Parietal lobe (tissue), 2 donors: ENCODE measurements around a stretch of chr19.

DNA sequence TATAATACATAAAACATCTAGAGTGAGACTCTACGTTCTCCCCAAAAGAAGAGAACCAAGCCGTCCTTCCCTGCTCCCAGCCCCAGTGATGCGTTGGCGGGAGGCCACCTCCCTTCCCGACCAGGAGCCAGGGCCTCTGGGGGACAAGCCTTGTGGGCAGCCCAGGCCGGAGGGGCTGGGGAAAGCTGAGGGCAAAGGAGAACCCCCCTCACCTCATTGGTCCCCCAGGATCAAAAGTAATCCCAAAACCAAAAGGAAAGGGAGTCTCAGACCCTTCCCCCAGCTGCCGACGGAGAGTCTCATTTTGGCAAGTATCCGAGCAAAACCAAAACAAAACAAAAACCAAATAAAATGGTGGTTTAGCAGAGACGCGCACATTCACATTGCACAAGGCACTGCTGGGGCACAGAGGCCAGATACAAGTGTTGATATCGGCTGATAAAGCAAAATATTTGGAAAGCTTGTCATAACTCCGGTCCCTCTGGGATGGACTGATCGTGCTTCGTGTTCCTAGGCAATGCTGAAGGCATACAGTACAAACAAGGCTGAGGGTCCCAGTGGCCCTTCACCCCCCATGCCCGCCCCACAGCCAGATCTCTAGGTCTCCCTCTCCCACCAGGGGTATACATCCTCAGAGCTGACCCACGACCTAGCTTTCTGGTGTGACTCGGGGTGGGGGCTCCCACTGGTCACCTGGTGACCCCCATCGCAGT is 2.2 kb downstream of the CEBPA start:
- RAMPAGE, long total RNA = no peak

GRCh38 chr19:33301294-33301935 is 919 bp downstream of the CEBPA start:
- RAMPAGE, long total RNA = no peak

DNA sequence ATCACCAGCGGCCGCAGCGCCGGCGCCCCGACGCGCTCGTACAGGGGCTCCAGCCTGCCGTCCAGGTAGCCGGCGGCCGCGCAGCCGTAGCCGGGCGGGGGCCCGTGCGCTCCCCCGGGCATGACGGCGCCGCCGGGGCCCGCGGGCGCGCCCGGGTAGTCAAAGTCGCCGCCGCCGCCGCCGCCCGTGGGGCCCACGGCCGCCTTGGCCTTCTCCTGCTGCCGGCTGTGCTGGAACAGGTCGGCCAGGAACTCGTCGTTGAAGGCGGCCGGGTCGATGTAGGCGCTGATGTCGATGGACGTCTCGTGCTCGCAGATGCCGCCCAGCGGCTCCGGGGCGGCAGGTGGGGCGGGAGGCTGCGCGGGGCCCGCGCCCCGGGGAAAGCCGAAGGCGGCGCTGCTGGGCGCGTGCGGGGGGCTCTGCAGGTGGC is 383 bp downstream of the CEBPA start:
- RAMPAGE, long total RNA = no peak

DNA sequence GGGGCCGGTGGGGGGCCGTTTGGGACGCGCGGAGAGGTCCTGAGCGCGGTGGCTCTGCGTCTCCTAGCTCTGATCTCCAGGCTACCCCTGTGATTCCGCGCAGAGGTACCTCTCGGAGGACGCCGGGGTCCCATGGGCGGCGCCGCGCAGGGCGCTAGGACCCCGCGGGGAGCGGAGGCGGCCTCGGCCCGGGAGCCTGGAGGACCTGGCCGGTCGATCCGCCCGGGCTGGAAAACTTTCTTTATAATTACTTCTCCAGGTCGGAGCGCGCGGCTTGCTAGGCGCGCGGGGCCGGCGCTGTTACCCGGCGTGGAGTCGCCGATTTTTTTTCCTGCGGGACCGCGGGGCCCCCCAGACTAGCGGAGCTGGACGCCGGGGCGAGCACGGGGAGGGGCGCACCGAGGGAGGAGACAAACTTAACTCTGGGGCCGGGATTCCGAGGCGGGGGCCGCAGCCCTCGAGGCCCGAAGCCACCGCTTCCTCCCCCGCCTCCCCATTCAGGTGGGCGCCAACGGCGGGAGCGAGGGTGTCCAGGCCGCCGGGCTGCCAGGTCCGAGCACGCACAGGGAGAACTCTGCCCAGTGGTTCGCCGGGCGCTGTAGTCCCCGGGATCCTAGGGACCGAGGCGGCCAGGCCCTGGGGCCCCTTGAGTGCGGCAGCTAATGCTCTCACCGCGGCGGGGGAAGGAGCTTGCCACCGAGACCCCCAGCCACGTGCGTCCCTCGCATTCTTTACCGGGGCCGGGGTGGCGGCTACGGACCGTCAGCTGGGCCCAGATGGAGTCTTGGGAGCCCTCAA is 889 bp upstream of the CEBPA start:
- RAMPAGE, long total RNA = no peak

DNA sequence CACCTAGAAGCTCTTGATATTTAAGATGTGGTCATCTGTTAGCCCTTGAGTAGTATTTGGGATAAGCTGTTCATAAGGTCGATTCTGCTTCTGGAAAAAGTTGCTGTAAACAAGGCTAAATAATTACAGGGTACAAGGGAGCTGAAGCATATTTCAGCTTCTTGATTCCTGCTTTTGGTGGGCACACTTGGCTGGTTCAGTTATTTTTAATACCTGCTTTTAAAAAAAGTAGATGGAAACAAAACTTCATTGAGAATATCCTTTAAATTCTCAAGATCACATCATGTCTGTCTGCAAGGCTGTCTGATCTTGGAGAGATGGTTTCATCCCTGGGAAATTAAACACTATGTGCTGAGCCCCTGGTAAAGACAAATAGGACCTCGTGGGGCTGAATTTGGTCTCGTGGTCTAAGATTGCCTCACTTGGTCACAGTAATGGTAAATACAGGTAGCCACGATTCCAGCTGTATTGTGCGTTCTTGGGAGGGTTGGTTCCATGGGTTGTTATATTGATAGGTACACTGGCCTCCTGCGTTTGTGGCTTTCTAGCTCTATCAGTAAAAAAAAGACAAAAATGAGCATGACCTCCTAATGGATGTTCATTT is 1.5 kb downstream of the CEBPG start:
- RAMPAGE, long total RNA = no peak

GRCh38 chr19:33375547-33376064 is 2.1 kb downstream of the CEBPG start:
- RAMPAGE, long total RNA = no peak

DNA sequence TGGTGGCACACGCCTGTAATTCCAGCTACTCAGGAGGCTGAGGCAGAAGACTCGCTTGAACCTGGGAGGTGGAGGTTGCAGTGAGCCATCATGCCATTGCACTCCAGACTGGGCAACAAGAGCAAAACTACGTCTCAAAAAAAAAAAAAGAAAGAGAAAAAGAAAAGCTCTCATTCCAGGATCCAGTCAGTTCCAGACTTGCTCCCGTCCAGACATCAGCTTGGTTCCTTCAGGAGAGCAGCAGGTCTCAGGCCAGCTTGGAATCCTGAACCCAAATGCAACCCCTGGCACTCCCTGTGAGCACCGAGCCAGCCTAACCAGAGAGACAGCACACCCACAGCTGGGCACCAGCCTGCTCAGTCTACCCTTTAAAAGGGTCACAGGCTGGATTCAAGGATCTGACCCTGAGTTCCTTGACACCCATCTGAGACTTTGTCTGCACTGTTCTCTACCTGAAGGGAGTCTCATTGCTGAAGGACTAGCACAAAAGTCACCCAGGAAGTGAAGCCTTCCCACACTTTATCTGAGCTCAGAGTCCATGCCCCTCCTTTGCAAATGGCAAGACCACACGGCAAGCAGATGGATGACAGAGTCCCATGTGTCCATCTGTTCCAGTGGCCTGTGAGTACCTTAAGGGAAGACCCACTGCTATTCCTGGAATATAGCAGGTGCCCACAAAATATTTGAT is 1.5 kb downstream of the PEPD start:
- RAMPAGE, long total RNA = no peak

DNA sequence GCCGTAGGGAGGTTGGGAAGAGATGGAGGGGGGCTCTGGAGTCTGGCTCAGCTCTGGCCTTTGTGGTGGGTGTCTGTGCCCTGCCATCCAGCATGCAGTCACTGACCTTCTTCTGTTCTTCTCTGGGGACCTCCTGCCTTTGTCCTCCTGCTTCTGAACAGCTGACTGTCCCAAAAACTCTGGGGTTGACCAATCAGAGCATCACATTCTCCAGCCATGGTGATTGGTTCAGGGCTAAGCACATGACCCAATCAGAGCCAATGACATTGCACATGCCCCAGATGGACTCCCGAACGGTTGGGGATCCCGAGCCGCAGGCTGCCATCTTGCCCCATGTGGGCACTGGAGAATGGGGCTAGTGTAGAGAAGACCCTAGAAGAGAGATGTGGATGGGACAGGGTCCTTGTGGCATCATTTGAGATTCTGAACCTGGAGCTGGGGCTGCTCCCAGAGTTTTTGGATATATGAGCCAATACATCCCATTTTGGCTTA is 31.3 kb upstream of the PEPD start:
- RAMPAGE, long total RNA = no peak

- RAMPAGE, long total RNA = no peak
Measured at GRCh38 chr19:33797813-33798760, 1.4 kb downstream of the KCTD15 start.

DNA sequence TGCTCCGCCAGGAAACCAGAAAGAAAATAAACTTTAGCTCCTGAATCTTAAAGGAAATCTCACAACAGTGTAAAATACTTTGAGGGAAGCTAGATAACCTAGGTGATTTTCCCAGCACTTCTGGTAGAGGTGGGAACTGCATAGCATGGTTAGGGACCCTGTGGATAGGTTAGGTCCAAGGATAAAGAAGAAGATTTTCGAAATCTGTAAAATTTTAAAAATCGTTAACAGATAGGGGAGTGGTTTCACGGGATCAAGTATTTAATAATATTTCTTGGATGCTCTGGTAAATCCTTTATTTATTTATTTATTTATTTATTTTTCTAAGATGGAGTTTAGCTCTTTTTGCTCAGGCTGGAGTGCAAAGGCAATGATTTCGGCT is 1.3 kb downstream of the LSM14A start:
- RAMPAGE, long total RNA = no peak

GRCh38 chr19:34331975-34332339 is 33.0 kb upstream of the GPI start:
- RAMPAGE, long total RNA = no peak

GRCh38 chr19:34365495-34366185 is 644 bp downstream of the GPI start:
- RAMPAGE, long total RNA = no peak

- RAMPAGE, long total RNA = no peak
Measured at GRCh38 chr19:34454235-34454831, 26.2 kb downstream of the UBA2 start.

- RAMPAGE, long total RNA = no peak
Measured at GRCh38 chr19:34468241-34468679, 13.3 kb upstream of the WTIP start.

DNA sequence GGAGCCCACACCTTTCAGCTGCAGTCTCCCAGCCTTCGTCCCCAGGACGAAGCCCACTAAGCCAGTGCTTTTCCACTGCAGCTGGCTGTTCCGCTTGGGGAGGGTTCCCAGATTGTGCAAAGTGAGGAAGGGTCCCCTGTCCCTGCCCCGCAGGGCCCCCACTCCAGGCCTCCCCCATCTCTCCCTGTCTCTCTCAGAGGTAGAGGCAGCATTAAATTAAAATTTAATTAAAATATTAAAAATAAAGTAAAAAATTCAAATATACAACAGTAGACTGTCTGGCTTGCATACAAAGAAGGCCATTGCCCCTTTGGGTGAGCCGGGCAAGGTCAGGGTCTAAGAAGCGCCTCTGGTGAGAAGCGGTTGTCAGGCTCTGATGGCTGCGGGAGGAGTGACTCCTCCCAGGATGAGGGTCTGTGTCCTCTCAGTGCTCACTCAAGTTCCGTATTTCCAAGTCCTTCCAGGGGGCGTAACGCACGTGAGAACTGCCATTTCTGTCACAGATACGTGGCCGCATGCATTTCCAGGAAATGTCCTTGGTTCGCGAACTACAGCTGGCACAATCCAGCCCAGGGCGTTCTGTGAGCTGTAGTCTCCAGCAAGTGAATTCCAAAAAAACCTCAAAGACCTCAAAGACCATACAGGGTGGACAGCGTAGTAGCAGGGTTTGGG is 809 bp upstream of the ZNF181 start:
- RAMPAGE, long total RNA = no peak

DNA sequence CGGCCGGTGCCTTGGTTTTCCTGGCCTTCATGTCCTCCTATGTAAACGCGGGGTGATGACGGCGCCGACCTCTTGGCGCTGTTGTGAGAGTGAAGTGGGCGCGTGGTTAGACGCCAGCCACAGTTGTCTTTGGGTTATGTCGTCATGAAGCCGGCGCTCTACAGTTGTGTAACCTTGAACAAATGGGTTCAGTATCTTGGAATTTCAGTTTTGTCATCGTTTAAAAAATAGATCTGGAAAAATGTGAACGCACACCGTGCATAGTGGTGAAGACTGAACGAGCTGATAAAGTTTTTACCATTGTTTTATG is 360 bp downstream of the ZNF181 start:
- RAMPAGE, long total RNA = no peak

DNA sequence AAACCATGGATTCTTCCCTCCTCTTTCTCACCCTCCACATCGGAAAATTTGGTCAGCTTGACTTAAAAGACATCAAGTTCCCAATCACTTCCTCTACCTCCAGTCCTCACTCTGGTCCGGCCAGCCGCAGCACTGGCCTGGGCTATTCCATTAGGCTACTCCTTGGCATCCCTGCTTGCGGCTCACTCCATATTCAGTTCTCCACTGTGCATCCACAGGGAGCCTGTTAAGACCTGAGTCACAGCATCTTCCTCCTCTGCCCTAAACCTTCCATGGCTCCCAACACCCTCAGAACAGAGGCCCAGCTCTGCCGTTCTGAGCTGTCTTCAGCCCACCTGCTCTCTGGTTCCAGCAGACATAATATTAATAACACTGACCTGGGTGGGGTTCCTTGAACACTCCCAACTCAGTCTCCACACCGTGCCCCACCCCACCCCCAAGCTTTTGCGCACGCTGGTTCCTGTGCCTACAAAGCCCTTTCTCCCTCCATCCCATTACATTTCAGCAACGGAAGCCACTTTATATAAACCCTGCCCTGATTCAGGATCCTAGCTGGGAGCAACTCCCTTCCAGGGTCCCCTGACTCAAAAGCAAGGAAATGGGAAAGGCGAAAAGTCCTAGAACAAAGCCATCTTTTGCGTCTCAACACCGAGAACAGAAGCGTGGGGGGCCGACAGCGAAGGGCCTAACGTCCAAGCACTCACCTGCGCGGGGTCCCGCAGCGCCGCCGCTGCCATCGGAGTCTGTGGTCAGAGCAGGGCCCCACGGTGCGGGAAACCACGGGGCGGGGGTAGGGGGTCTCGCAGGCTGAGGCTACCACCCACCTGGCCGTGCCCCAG is 884 bp downstream of the ZNF792 start:
- RAMPAGE, long total RNA = no peak

- RAMPAGE, long total RNA = no peak
Measured at GRCh38 chr19:34985330-34986170, 14.6 kb upstream of the GRAMD1A start.

DNA sequence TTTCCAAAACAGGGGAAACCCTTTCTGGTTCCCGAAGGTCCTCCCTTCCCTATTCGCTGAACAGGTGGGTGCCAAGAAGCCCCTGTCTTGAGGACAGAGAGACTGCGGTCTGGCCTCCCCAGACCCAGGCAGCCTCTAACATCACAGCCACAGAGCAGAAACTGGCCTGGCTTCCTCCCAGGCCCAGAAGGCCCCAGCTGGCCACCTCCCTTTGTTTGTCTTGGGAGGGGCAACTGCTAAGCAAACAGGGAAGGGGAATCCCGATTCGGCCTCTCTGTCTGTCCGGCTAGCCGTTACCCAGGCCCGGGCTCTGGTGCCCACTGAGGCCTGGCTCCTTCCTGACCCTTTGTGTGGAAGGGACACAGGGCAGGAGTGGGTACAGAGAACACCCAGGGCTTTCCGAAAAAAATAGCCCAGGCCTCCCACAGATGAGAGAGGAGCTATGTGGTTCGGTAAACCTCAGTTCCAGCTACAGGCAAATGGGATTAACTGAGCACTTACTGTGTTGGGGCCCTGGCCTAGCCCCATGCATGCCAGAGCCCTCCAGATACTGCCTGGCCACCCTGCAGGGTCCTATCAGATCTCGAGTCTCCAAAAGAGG is 5.1 kb upstream of the GRAMD1A start:
- RAMPAGE, long total RNA = no peak

DNA sequence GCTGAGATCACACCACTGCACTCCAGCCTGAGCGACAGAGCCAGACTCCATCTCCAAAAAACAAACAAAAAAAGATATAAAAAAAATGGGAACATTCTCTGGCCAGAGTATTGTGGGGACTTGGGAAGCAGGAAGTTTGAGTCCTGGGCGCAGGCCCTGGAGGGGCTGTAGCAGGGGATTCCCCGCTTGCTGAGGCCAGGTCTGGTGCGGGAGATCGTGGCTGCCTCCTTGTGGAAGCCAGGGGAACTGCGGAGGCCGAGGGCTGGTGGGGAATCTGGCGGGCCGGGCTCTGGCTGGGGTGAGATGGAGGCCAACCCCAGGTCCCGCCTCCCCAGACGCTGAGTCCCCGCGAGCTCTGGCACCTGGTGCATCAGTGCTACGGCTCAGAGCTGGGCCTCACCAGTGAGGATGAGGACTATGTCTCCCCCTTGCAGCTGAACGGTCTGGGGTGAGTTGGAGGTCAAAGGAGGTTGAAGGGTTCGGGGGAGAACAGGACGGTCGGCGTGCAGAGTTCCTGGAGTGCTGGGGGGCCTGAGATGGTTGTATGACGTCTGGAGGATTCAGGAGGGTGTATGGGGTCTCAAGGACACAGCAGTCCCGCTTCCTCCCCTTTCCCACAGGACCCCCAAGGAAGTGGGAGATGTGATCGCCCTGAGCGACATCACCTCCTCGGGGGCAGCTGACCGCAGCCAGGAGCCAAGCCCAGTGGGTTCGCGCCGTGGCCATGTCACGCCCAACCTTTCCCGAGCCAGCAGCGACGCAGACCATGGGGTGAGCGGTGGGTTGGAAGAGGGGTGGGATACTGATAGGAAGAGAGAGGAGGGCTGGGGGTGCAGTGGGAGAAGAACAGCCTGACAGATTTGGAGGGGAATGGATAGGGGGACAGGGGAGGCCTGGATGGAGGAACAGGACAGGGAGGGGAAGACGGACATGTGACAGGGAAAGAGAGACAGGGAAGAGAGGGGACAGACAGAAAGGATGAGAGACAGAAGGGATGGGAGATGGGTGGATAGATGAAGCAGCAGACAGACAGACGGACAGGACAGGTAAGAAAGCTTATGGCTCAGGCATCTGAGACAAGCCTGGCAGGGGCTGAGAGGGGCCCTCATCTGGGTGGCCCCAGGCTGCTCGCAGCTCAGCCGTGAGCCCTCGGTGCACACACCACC is 13.2 kb downstream of the GRAMD1A start:
- RAMPAGE, long total RNA = no peak